Astrocyte (in vitro differentiated cells and primary cell): Measurements from ENCODE around the gene TM9SF3.

- PRO-cap, result no peak
- RRBS, 2 experiments, result no CpG with 5 or more reads among the region's 4 CpGs
These were observed 102.1 kb upstream of the PDLIM1 start for GRCh38 chr10:95392845-95393331.

GRCh38 chr10:95408893-95409542 is 118.2 kb upstream of the PDLIM1 start:
- PRO-cap, result no peak
- RRBS, 2 experiments, result no CpG with 5 or more reads among the region's 2 CpGs

GRCh38 chr10:95437532-95438143 is 123.5 kb downstream of the SORBS1 start:
- PRO-cap, result no peak
- RRBS, 2 experiments, result no CpG with 5 or more reads among the region's 7 CpGs

DNA sequence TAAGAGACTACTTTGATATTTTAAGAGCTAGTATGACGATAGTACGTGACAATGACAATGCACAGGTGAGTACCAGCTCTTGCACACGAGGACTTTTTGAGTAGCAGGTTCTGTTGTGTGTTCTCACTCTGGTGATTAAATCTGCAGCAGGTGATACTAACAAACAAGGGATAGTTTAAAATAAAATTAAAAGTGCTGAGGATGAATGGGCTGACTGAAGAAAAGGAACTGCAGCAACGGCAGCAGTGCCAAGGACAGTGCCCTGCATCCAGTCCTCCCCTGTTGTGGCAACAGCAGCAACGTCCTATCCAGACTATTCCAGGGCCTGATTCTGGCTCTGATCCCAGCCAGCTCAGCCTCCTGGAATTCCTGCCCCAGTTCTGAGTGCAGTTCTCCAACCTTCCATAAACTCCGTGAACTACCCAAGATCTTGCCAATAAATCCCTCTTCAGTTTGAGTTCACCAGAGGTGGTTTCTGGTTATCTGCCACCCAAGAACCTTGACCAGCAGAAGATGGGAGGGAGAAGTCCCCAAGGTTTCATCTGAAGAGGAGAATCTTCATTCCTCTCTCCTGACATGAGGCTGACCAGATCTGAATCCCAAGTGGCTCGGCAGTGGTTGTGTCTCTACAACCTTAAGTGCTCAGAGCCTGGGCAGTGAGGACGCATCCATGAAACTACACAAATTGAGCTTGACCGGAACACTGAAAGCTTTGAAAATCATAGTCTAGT is 115.9 kb downstream of the SORBS1 start:
- PRO-cap, result no peak
- RRBS, 2 experiments, result no CpG with 5 or more reads among the region's 9 CpGs

DNA sequence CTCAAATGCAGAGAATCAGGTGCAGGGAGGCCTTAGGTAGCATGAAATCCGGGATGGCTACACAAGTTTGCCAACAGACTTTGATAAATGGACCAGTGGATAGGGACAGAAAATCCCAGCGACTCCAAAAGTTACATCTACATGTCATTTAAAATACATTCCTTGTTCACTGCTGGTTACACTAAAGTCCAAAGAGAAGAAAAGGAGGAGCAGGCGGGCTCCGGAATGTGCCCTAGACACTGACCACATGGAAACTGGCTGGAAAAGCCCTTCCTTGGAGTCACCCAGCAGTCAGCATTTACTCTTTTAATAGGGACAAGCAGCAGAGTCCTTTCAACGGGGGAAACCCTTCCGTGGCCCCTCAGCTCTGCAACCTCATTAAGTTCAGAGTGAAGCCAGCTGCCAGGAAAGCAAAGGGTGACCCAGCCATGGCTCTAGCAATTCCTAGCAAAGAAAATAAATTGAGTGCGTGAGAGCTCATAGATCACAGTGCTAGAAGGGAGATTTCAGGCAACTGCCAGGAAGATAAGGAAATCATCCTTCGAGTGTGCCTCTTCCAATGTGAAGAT is 101.8 kb downstream of the SORBS1 start:
- PRO-cap, result no peak
- RRBS, 2 experiments, result no CpG with 5 or more reads among the region's 8 CpGs

- PRO-cap, result no peak
- RRBS, 2 experiments, result no CpG with 5 or more reads among the region's 3 CpGs
These were observed 91.8 kb downstream of the SORBS1 start for GRCh38 chr10:95469302-95469772.

- PRO-cap, result no peak
- RRBS, 2 experiments, result no CpG with 5 or more reads among the region's 3 CpGs
These were observed 86.3 kb downstream of the SORBS1 start for GRCh38 chr10:95474763-95475379.

- PRO-cap, result no peak
- RRBS, 2 experiments, result no CpG with 5 or more reads among the region's 1 CpG
These were observed 55.0 kb downstream of the SORBS1 start for GRCh38 chr10:95506197-95506615.

DNA sequence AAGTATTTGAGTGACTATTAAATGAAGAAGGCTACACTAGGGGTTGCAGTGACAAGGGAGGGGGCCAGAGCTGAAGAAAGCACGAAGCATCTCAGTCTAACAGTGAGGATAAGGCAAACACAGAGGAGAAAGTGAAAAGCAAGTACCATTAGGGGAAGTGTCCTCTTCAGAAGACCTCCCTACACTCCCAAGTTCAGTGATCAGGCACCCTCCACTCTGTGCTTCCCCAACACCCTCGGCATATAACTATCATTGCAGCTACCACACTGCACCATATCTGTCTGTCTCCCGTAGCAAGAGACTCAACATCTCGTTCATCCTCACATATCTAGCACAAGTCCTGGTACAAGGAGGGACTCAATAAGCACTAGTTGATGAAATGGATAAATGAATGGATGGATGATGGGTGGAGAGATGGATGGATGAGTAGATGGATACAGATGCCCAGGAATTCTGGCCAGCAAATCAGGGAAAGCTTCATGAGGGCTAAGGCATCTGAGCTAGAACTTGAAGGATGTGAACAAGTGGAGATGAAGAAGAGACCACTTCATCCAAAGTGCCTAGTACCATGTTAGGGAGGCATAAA is 26.4 kb downstream of the SORBS1 start:
- PRO-cap, result no peak
- RRBS, 2 experiments, result no CpG with 5 or more reads among the region's 4 CpGs

DNA sequence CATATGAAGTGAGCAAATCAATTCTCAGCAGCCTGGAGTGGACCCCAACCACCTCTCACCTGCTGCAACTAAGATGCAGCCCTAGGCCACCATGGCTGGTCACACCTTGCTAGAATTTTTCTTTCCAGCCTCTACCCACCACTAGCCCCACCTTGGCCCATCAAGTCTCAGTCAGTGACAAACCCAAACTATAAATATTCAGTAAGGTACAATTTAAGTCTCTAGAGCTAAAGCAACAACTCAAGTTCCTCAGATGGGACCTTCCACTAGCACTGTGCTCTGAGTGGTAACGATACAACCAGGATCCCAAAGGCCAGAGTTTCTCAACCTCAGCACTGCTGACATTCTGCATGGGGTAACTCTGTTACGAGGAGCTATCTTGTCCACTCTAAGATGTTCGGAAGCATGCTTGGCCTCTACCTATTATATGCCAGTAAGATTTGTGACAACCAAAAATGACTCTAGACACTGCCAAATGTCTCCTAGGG is 22.2 kb downstream of the SORBS1 start:
- PRO-cap, result no peak
- RRBS, 2 experiments, result no CpG with 5 or more reads among the region's 3 CpGs

- PRO-cap, result no peak
- RRBS, 2 experiments, result no CpG with 5 or more reads among the region's 2 CpGs
These were observed 7.0 kb upstream of the ALDH18A1 start for GRCh38 chr10:95663417-95664048.

- PRO-cap, result no peak
- RRBS, 2 experiments, result no CpG with 5 or more reads among the region's 13 CpGs
These were observed 471 bp upstream of the CCNJ start for GRCh38 chr10:96042961-96043263.

DNA sequence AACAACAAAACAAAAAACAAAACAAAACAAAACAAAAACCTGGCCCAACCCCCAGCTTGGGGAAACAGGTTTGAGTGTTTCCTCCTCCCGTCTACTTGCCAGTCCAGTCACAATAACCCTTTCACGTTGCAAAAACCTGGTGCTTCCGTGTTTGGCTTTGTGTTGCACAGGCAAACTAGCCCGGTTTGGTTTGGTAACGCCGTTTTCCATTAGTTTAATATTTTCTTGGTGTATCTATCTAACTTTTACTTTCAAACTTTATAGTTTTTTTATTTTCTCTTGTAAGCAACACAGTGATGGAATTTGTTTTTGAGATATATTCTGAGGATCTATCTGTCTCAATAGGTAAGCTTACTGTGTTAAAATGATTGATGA is 11.0 kb upstream of the ZNF518A start:
- PRO-cap, result no peak
- RRBS, 2 experiments, result no CpG with 5 or more reads among the region's 6 CpGs

- PRO-cap, result no peak
- RRBS, 2 experiments, result no CpG with 5 or more reads among the region's 2 CpGs
These were observed 17.4 kb upstream of the TLL2 start for GRCh38 chr10:96531041-96531670.

DNA sequence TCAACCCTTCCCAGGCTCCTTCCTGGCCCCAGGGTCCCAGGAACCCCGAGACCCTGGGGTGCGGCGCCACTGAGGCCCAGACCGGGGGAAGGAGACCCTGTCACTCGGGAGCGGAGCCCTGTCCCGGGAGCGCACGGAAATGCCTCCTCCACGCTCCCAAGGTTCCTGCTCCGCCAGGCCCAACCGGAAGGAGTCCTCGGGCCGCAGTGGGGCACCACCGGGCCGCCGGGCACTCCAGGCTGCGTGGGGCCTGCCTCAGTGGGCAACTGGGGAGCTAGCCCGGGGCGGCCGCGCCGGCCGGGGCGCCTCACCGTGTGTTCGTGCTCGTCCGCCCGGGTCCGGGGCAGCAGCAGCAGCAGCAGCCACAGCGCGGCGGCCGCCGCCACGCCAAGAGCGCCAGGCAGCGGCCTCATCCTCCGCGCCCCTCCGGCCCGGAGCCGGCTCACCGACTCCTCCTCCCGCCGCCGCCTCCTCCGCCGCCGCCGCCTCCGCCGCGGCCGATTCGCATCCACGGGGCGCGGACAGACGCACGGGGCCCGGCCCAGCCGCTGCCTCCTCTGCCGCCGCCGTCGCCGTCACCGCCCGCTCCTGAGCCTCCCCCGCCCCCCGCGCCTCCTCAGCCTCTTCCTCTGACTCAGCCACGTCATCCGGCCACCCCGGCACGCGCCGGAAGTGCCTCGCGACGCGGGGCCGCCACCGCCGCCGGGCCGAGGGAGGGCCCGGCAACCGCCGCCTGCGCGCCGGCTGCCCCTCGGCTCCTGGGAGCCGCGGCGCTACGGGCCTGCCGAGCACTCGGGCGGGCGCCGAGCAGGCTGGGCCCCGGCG is at the start of gene TM9SF3:
Gene TM9SF3, minus strand, starts transcription at position 590 of the 825 bp plus-strand sequence.
- PRO-cap, result bidirectional peak, plus-strand start at position 258 of the sequence, minus-strand start at position 231 of the sequence; bidirectional peak, plus-strand start at position 712 of the sequence, minus-strand start at position 559 of the sequence
- RRBS, 2 experiments, result 2 to 3% methylated on average over 32 to 51 of the region's 107 CpGs

DNA sequence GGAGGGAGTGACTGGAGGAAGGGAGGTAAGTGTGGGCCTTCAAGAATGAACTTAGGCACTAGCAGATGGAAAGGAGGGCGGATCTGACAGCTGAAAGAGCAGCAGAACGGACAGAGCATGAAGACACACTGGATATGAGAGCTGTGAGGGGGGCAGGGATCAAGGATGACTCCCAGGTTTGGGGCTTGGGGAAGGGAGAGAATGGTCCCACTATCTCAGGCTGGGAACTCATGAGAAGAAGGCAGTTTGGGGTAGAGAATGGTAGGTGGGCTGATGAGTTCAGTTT is 12.2 kb upstream of the TM9SF3 start:
- PRO-cap, result no peak
- RRBS, 2 experiments, result no CpG with 5 or more reads among the region's 2 CpGs

DNA sequence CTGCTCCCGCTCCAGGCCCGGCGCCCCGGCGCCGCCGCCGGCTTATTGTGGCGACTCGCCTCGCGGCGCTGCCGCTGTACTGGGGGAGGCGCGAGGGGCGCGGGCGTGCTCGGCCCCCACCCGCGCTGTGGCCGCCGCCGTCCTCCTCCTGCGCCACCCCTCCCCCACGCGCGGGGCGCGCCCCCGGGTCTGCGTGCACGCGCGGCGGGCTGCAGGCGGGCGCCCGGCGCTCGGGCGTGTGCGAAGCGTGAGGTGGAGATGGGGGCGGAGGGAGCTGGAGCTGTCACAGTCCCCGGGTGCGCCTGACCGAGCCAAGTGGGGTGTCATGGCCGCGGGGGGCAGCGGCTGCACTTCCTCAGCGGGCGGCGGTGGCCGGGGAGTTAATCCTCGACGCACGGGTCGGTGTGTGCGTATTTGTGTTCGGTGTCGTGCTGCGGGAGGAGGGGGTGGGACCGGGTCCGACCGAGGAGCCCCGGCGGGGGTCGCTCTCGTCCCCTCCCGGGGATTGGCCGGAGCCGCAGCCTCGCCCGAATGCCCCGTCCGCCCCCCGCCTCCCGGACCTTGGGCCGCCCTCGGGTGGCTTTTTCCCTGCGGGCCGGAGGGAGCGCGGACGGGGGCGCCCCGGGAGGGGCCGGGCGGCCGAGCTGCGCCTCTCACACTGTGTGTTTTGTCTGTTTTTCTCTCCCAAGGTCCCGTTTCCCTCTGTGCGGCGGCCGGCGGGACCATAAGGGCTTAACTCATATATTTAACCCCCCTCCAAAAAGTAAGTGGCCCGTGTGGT is 809 bp downstream of the LCOR start:
- PRO-cap, result bidirectional peak, plus-strand start at position 286 of the sequence, minus-strand start at position 161 of the sequence
- RRBS, 2 experiments, result 1 to 3% methylated on average over 51 to 53 of the region's 99 CpGs

- PRO-cap, result no peak
- RRBS, 2 experiments, result no CpG with 5 or more reads among the region's 3 CpGs
These were observed 66.5 kb downstream of the LCOR start for GRCh38 chr10:96898440-96899055.

GRCh38 chr10:96936631-96937190 is 104.6 kb downstream of the LCOR start:
- PRO-cap, result no peak
- RRBS, 2 experiments, result no CpG with 5 or more reads among the region's 2 CpGs

GRCh38 chr10:97024121-97024696 is 161.6 kb downstream of the SLIT1 start:
- PRO-cap, result unidirectional peak, minus-strand start at chr10:97024218
- RRBS, 2 experiments, result no CpG with 5 or more reads among the region's 7 CpGs